ENCODE measurements around a stretch of chr18.

GRCh38 chr18:48410110-48411008 lies 1.2 kb upstream of the ZBTB7C start:
- RRBS, result 2% methylated on average over 35 of the region's 76 CpGs

- RRBS, result no CpG with 5 or more reads among the region's 5 CpGs
Measured at GRCh38 chr18:48452755-48453361, 43.7 kb upstream of the ZBTB7C start.

DNA sequence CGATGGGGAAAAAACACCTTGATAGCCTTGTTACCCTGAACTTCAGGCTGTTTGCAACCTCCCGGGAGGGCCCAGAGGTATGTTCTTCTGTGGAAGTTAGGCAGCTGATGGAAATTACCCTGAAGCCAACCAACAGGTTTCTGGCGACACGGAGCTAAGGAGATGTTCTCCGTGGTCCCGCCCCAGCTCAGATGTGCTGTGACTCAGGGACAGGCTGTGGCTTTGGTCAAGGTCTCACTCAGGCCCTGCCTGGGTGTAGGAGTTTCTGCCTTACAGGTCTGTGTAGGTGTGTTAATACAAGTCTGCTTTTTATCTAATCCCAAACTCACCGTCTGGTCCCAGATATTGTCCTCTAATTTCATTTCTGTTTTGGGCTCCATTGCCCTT lies 3.9 kb downstream of the CTIF start:
- RRBS, result no CpG with 5 or more reads among the region's 7 CpGs

- RRBS, result no CpG with 5 or more reads among the region's 3 CpGs
Measured at GRCh38 chr18:48567978-48568624, 29.3 kb downstream of the CTIF start.

DNA sequence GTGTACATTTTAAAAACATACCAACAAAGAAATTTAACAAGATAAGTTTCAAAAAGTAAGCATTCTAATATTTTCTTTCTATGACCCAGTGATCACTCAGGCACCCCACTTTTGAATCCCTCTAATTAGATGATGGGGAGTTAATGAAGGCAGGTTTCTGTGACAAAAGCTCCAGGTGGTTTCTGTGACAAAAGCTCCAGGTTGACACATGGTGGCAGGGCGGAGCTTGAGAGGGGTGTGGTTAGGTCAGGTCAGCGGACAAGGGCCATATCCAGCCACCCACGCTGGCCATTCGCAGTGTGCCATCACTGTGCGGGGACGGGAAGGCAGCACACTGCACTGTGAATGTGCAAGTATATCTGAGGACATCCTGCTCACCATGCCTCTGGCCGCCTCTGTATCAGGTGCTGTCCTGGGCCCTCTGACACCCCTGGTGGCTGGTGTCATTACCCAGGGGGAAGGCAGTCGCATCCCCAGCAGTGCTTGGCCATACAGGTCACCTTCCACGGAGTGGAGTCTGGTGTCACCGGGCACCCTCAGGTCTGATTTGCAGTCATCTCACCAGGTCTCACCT lies 34.7 kb downstream of the CTIF start:
- RRBS, result no CpG with 5 or more reads among the region's 10 CpGs

GRCh38 chr18:48621037-48621667 lies 82.3 kb downstream of the CTIF start:
- RRBS, result 83% methylated on average over 2 of the region's 13 CpGs

- RRBS, result no CpG with 5 or more reads among the region's 27 CpGs
Measured at GRCh38 chr18:48680385-48681577, 141.9 kb downstream of the CTIF start.

- RRBS, result no CpG with 5 or more reads among the region's 4 CpGs
Measured at GRCh38 chr18:48814946-48815508, 135.7 kb downstream of the SMAD7 start.

DNA sequence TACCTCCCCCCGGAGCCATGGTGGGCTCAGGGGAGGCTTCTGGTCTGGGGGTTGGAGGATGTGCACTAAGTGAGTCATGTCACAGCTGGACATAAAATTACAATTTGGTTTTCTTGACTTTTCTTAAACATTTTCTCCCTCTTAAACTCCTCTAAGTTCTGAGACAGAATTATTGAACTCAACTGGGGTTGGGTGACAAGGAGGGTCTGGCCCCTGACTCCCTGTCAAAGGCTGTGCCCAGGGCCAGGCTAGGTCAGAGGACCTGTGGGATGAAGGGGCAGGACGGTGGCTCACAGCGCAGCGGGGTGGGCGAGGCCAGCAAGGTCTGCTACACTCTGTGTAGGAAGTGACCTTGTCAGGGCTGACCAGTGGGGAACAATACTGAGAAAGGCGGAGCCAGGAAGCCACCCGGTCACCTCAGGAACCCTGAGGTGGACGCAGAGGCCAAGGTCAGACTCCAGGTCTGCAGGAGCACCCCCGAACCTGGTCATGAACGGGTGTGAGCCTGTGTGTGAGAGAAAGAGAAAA lies 72.4 kb downstream of the SMAD7 start:
- RRBS, result no CpG with 5 or more reads among the region's 10 CpGs

GRCh38 chr18:48879777-48880062 lies 71.0 kb downstream of the SMAD7 start:
- RRBS, result no CpG with 5 or more reads among the region's 4 CpGs

- RRBS, result 65% methylated on average over 3 of the region's 22 CpGs
Measured at GRCh38 chr18:48926257-48927122, 24.3 kb downstream of the SMAD7 start.

DNA sequence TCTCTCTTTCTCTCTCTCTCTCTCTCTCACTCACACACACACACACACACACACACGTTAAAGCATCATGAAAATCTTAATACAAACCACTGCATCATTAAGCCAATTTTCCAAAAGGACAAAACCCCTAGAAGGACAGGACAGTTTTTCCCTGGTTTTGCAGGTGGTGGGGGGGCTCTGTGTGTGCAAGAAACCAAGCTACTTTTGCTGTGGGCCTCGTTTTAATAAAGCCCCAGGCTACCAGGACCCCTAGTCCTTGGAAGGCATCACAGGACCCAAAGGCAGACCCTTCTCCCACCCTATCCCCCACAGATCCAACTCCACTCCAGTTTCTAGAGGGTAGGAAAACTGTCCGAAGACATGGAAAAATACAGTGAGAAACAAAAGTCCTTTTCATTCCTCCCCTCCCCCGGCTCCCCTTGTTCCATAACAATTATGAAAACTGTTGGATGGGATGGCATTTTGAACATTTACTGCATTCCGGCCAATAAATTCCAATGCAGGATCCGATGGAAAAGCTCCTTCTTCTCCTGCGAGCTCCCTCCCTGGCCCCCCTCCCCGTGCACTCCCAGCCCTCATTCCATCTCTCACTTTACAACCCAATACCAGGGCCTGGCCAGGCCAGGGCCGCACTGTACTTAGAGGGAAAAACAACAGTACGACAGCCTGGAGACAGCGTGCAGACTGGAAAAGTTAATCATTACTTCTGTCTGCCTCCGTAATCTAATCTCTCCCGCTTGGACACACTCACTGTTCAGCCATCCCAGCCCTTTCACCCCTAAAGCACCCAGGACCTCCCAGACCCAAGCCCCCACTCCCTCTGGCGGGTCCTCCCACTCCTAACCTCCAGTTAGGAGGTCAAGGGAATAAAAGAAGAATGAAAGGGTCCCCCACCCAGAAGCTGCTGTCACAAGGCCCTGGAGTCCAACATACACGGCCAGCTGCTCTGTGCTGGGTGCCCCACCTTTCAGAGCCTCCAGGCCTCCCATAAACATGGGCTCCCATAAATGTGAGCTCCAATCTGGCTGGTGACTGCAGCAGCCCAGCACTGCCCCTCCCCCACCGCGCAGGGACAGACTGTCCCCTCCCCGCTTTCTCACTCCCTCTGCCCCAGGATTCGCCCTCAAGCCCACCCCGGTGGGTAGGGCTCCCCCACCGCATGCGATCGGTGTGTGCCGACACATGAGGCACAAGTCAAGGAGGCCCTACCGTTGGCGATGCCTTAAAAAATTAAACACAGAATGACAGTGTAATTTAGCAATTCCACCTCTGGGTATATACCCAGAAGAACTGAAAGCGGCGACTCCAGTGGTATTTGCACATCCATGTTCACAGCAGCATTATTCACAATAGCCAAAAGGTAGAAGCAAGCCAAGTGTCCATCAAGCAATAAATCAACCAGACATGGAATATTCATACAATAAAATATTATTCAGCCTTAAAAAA lies 20.7 kb downstream of the SMAD7 start:
- RRBS, result 1% methylated on average over 2 of the region's 28 CpGs

GRCh38 chr18:49040849-49041288 lies 90.1 kb upstream of the SMAD7 start:
- RRBS, result no CpG with 5 or more reads among the region's 2 CpGs

- RRBS, result no CpG with 5 or more reads among the region's 3 CpGs
Measured at GRCh38 chr18:49159922-49160652, 209.3 kb upstream of the SMAD7 start.

- RRBS, result no CpG with 5 or more reads among the region's 2 CpGs
Measured at GRCh38 chr18:49492659-49492814, 272 bp upstream of the RPL17 start.

DNA sequence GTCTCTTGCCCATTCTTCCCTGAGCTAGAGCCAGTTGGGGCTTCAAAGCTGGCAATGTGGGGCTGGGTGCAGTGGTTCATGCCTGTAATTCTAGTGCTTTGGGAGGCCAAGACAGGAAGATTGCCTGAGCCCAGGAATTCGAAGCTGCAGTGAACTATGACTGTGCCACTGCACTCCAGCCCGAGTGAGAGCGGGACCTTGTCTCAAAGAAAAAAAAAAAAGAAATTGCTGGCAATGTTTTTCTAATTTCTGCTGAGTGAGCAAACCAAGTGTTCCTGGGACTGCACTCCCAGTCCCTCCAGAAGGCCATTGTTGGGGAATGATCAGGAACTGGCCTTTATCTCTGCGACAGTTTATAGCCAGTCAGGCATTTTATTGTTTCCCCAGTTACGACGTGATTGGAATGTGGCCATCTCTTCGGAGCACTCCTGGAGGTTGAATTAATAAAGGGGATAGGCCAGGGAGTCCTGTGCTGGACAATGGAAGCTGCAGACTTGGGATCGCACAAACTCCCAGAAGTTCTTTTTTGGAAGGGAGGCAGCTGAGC lies 57.1 kb downstream of the LIPG start:
- RRBS, result no CpG with 5 or more reads among the region's 8 CpGs

- RRBS, result no CpG with 5 or more reads among the region's 2 CpGs
Measured at GRCh38 chr18:49827040-49827809, 13.9 kb upstream of the ACAA2 start.

DNA sequence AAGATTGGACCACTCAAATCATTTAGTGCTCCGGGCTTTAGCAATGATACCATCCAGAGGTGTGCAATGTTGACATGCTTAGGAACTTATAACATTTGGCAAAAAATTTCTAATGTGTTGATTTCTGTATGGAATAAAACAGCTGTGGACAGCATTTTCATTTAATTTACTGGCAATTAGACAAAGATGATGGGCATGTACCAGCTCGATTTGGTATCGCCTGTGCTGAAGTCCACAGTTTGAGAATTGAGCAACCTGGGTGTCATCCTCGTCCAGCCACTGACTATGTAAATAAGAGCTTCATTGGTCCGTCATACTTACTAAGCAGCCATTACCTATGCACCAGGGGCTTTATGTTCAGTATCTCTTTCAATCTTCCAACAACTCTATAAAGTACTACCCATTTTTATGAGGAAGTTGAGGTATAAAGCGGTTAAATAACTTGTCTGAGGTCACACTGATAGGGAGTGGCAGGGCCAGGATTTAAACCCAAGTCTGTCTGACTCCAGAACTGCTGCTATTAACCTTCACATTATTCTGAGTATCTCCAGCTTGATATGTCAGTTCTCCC lies 24.6 kb upstream of the ACAA2 start:
- RRBS, result no CpG with 5 or more reads among the region's 6 CpGs

DNA sequence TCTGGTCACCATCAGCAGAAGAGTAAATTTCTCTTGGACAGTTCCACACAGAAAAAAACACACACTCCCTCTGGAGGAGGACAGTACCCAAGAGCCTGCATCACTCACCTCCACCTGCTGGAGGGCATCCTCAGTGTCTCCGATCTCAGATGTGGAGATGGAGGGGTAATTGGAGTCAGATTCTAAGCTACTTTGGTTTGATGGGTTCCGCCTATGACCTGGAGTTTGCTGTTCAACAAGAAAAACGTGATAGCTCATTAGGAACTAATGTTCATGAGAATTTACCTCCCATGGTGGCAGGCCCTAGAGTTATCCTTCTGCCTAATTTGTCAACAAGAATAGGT lies 64.3 kb upstream of the ACAA2 start:
- RRBS, result no CpG with 5 or more reads among the region's 3 CpGs

GRCh38 chr18:49944730-49945683 lies 131.7 kb upstream of the ACAA2 start:
- RRBS, result no CpG with 5 or more reads among the region's 16 CpGs